Pulmonary artery (tissue), 1 donor: ENCODE data around the genes CFAP45, PEA15 and NHLH1.

DNA sequence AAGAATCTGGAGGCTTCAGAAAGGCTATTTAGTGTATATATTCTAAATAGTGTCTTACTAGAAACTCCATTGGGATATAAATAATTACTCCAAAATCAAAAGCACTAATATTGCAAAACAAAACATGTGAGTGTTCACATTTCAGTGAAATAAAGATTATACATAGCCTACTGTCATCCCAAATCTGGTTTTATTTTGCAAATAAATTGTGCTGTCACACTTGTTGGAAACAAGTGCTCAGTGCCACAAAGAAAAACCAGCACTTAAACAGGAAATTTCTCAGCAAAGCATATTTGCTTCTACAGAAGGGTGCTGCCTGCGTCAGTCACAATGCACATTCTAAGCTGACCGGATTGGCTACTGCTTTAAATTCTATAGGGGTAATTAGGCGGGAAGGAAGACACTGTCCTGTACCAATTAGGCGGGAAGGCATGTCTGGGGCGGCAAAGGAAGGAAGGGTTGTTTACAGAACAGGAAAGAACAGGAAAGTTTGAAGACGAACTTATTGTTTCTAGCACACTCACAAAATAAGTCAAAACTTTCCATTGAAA is 2.7 kb downstream of the IFI16 start:
- PRO-cap, result no peak

- PRO-cap, result no peak
These were observed 23.1 kb downstream of the AIM2 start for GRCh38 chr1:159053189-159054116.

- PRO-cap, result no peak
These were observed 8.5 kb downstream of the AIM2 start for GRCh38 chr1:159067801-159068734.

GRCh38 chr1:159581218-159581753 is 6.3 kb upstream of the APCS start:
- PRO-cap, result no peak

DNA sequence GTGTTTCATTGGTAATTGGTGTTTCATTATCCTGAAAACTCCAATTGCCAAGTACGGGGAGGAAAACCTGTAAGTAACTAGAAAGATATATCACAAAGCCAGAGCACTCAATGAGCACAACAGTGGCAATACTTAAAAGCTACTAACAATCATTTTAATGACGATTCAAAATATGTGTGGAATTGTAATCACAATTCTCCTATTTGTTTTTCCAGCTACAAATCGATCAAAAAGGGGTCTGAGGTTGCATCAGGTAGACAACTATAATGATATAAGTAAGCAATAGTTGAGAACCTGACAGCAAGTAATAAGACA is 1.3 kb downstream of the APCS start:
- PRO-cap, result no peak

DNA sequence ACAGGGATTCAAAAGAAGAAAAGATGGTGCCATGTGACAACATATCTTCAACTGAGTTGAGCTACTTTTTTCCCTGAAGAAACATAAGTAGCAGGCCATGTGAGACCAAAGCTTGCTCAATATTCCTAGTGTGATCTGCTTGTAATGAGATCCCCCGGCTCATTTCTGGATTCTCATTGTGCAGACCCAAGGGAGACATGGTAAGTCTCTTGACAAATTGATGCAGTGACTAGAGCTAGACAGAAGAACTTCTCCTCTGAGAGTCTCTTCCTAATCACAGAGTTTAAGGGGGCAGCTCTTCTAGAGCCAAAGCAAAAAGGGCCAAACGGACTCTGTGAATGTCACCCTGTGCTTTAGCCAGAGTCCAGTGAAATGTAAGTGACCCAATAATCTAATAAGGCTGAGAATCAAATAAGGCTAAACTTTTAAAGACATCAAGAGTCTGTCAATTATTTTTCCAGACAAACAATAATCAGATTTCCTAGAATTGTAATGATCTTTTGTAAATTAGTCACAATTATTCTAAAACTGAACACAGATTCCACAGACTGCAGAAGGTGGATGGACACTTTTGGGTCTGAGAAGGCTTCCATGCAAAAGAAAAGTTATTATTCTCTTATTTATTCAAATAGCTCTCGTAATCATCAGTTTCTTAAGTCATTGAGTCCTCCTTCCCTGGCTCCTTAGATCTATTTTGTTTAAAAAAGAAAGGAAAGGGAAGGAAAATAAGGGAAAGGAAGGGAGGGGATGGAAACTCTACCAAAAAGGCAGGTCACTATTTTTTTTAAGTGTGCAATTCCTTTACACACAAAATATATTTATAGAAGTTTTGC is 6.2 kb downstream of the APCS start:
- PRO-cap, result no peak

GRCh38 chr1:159713257-159713752 is 1.1 kb downstream of the CRP start:
- PRO-cap, result no peak

DNA sequence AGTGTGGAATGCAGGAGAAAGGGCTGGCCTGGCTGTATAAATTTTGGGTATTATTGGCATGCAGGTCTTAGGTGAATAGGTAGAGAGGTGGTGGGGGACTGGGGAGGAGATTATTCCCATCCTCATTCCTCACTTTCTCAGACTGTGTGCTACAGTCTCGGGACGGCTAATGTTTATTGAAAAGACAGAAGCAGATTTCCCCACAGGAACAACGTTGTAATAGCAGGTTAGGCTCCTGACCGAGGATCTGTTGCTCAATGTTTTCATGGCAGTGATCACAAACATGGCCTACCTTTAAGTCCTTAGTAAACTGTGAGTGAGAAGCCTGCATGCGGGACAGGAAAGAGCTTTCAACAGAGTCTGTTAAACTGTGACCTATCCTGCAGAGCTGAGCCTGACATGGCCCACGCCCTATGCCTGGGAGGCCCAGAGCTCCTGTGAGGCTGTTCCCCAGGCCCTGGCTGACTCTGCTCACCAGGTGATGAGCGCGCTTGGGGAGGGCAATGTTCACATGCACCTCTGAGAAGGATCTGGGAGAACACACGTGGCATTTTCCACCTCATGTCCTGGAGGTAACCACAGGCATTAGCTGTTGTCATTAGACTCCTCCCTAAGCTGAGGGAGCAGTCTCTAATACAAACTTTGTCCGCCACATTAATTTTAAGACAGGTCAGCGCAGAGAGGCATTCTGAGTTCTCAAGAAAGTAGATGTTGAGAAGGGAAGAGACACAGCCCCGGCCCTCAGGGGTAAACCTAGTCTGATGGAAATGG is 16.4 kb downstream of the VSIG8 start:
- PRO-cap, result no peak

- PRO-cap, result no peak
These were observed 14.1 kb upstream of the VSIG8 start for GRCh38 chr1:159876605-159877007.

GRCh38 chr1:159896049-159896543 is 3.9 kb downstream of the CFAP45 start:
- PRO-cap, result no peak

GRCh38 chr1:159899956-159900911 is at the start of gene CFAP45:
Gene CFAP45 (minus strand): TSS chr1:159900165.
- PRO-cap, result bidirectional peak, plus-strand start at chr1:159900285, minus-strand start at chr1:159900159

- PRO-cap, result no peak
These were observed 3.7 kb downstream of the TAGLN2 start for GRCh38 chr1:159921644-159921874.

GRCh38 chr1:159923116-159924211 is 1.8 kb downstream of the TAGLN2 start:
- PRO-cap, result bidirectional peak, plus-strand start at chr1:159923454, minus-strand start at chr1:159923339; bidirectional peak, plus-strand start at chr1:159923878, minus-strand start at chr1:159923723

- PRO-cap, result bidirectional peak, plus-strand start at chr1:159924738, minus-strand start at chr1:159924610
These were observed 949 bp downstream of the TAGLN2 start for GRCh38 chr1:159924212-159924904.

GRCh38 chr1:160084642-160085373 is 3.5 kb downstream of the KCNJ9 start:
- PRO-cap, result no peak

GRCh38 chr1:160204936-160205632 is at the start of gene PEA15:
Gene PEA15 (plus strand): TSS chr1:160205384.
- PRO-cap, result bidirectional peak, plus-strand start at chr1:160205384, minus-strand start at chr1:160205218

- PRO-cap, result no peak
These were observed 3.7 kb downstream of the NCSTN start for GRCh38 chr1:160346956-160347290.

GRCh38 chr1:160366987-160367297 is at the start of gene NHLH1:
Gene NHLH1 (plus strand): TSS chr1:160367071.
- PRO-cap, result no peak

DNA sequence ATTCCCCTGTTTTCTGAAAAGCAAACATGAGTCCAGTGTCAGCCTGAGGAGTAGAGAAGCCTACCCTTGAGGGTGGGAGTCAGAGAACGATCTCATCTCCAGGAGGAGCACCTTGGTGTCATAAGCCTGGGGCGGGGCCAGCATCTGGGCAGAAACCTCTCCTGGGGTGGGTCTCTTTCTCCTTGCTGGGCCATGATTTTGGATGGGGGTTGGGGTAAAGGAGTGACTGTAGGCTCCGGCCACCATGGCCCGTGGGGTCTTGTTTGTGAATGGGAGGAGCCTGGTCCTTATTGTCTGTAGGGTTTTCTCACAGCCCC is 5.9 kb downstream of the VANGL2 start:
- PRO-cap, result no peak

DNA sequence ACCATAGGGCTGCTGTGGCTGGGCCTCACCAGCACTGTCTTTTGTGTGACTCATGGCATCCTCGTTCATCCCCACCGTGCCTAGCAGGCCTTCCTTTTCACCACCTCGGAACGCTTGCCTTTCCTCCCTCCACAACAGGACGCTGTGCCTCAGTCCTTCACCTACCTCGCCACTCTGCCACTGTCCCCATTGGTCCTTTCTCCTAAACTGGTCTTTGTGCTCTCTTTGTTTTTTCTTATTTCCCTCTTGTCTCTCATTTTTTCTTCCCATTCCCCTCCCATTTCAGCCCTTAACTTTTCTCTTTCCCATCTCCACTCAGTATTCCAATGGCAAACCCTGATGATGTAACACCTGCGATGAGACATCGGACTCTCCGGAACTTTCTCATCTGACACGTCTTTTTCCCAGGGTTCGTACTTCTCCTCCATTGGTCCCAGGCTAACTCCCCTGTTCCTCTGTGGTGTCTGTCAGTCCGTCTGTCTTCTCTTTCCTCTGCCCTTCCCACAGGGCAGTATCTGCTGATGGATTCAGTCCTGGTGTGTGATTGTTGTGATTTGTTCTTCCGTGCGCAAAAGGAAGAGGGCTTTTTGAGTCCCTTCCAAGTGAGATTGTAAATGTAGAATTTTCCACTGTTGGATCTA is 27.6 kb downstream of the VANGL2 start:
- PRO-cap, result no peak